Urinary bladder (tissue), 3 donors: Measurements from ENCODE around the genes CACTIN, PIP5K1C and PIAS4.

GRCh38 chr19:3507333-3507866 lies 1.3 kb downstream of the FZR1 start:
- PRO-cap, result no peak
- RAMPAGE, long total RNA, result no peak

DNA sequence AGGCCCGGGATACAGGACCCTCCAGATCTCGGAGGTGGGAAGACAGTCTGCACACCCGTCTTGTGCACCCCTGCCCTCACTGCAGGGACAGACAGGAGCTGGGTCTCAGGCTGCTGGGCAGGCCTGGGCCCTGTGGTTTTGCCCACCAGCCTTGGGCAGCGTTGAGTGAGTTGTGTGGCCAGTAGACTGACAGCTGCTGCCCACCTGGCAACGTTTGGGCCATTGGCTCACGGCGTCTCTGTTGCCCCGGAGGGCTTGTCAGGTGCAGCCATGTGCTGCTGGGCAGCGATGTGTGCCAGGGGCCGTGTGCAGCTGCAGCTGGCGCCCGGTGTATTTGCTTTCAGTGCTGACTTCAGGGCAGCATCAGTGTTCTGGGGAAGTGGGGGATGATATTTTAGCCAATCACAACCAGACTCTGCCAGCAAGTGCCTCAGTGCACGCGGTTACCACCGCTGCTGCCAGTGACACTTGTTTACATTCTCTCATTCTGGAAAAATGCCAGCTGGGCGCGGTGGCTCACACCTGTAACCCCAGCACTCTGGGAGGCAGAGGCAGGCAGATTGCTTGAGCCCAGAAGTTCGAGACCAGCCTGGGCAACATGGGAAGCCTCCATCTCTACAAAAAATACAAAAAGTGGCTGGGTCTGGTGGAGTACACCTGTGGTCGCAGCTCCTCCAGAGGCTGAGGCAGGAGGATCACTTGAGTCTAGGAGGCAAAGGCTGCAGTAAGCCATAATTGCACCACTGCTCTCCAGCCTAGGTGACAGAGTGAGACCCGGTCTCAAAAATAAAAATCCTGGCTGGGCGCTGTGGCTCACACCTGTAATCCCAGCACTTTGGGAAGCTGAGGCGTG lies 10.7 kb downstream of the FZR1 start:
- PRO-cap, result no peak
- RAMPAGE, long total RNA, result no peak

GRCh38 chr19:3547473-3548339 lies 8.7 kb downstream of the TEKTIP1 start:
- PRO-cap, result no peak
- RAMPAGE, long total RNA, result no peak

GRCh38 chr19:3548507-3549201 lies 8.7 kb downstream of the MFSD12 start:
- PRO-cap, result no peak
- RAMPAGE, long total RNA, result no peak

GRCh38 chr19:3552746-3553494 lies 4.5 kb downstream of the MFSD12 start:
- PRO-cap, result no peak
- RAMPAGE, long total RNA, result no peak

DNA sequence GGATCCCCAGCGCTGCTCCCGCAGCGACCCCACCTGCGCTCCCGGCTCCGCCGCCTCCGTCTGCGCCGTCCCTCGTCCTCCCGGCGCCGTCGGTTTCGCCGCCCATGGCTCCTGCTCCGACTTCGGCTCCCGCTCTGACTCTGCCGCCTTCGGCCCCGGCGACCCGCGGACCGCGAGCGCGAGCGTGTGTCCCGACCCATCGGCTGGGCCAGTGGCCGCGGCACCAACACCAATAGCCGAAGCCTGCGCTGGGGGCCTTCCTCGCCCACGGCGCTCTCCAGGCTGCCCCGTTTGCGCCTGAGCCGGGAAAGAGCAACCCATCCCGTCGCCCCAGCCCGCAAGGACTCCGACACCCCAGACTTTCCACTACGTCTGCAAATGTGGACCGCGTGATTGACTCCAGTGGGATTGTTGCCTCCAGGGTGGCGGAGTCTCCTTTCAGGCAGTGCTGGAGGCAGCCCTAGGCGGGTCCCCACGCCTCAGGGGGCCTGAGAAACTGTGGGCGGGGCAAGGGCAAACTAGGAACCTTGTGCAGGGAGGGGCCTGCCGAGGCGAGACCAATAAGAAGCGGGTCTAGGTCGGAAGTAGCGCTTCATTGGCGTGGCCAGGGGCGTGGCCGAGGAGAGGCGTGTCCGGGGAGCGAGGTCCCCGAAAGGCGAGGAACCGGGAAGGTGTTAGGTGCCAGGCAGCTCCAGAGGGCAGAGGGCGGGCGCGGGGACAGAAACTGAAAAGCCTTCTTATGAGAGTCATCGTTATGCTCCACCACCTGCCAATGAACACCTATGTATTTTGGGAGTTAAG lies at the start of gene CACTIN:
CACTIN (minus strand) TSS at position 228 of the 801 bp plus-strand sequence.
- PRO-cap, result unidirectional peak, minus-strand start at position 205 of the sequence; unidirectional peak, plus-strand start at position 631 of the sequence
- RAMPAGE, long total RNA, result no peak

DNA sequence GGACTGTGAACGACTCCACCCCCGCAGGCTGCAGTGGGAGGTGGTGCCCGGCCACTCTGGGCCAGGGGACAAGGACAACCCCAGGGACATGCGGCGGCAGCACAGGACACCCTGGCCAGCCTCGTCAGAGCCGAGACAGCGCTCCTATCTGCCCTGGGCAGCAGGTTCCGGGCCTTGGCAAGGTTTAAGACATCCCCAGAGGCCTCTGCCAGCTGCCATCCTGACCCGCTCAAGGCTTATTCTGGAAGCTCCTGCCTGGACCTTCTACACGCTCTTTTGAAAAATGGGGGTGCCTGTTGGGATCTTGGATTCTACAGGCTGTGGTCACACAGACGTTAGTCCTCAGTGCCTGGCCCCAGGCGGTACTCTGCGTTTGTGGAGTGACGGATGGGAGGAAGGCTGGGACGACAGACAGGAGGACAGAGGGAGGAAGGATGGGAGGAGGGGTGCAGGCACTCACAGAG lies 19.9 kb upstream of the CACTIN start:
- PRO-cap, result no peak
- RAMPAGE, long total RNA, result no peak

DNA sequence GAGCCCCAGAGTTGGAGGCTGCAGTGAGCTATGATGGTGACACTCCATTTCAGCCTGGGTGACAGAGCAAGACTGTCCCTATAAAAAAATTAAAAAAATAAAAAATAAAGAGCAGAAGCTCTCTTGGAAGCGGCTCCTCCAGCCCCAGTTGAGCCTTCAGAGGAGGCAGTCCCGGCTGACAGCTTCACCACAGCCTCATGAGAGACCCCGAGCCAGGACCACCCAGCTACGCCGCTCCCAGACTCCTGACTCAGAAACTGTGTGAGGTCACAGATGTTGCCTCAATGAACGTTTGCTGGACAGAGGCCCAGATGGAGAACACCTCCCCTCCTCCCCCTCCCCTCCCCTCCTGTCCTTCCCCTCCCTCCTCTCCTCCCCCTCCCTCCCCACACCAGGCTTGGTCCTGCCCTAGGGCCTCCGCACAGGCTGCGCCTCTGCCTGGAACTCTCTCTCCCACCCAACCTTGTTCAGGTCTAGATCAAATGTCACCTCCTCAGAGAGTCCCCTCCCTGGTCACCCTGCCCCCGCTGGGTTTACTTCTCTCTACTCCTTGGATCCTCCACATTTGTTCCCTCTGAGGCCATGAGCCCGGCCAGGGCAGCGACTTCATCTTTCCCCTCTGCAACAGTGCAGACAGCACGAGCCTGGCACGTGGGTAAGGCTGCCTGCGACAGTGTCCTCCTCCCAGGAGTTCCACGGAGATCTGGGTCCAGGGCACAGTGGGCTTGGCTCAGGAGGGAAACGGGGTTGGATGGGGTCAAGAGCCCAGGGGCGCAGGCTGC lies 17.5 kb downstream of the PIP5K1C start:
- PRO-cap, result unidirectional peak, minus-strand start at position 252 of the sequence
- RAMPAGE, long total RNA, result no peak

DNA sequence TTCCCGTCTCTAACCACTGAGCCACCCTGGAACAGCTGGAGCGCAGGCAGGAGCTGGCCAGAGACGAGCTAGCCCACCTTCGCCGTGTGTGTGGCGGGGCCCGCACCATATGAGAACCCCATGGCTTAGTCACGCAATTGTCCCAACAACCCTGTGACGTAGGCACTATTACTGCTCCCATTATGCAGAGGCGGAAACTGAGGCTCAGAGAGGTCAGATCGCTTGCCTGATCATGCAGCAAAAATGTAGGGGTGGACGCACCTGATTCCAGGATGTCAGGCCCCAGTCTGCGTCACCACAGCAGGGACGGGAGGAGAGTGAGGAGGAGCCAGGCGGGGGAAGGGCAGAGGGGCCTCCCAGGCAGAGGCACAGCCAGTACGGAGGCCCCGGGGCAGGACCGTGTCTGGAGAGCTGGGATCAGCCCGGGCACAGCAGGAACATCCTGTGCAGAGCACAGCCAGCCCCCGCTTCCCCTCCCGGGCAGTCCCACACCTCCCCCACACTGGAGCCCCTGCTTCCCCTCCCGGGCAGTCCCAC lies 16.8 kb downstream of the PIP5K1C start:
- PRO-cap, result no peak
- RAMPAGE, long total RNA, result no peak

DNA sequence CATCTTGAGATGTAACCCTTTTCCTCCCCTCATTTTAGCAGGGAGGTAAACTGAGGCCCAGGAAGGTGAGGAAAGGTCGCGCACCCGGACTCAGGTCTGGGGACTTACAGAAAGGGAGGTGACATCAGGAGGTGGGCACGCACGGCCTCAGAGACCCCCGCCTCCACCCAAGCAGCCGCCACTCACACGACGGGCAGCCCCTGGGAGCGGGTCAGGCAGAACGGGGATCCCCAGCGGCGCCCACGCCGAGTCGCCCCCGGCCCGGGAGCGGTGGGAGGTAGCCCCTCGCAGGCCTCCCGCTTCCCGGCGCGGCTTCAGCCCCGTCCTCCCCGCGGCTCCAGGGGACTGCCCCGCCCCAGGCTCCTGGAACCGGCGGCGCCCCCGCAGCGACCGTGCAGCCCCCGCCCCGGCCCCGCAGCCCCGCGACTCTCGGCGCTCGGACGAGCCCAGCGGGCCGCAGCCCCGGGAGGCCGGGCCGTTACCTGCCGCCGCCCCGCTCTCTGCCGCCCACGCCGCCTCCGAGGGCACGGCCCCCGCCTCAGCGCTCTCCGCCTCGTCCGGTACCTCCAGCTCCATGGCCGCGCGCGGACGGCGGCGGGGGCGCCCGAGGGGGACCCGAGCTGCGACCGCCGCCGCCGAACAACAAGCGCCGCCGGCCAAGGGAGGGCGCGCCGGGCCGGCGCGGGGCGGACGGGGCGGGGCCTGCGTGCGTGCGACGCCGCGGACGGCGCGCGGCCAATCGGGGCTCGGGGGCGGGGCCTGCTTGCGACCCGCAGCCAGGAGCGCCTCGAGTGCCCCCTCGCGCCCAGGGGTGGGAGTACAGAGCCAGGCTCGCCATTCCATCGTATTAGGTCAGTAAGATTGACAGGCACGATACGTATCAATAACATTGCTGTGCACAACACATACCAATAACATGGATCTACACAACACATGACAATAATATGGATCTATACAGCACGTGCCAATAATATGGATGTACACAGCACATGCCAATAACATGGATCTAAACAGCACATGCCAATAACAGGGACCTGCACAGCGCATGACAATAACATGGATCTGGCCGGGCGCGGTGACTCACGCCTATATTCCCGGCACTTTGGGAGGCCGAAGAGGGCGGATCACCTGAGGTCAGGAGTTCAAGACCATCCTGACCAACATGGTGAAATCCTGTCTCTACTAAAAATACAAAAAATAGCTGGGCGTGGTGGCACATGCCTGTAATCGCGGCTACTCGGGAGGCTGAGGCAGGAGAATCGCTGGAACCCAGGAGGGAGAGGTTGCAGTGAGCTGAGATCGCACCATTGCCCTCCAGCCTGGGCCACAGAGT lies at the start of gene PIP5K1C:
PIP5K1C (minus strand) TSS at position 654 of the 1,333 bp plus-strand sequence.
- PRO-cap, result unidirectional peak, minus-strand start at position 643 of the sequence
- RAMPAGE, long total RNA, result no peak

DNA sequence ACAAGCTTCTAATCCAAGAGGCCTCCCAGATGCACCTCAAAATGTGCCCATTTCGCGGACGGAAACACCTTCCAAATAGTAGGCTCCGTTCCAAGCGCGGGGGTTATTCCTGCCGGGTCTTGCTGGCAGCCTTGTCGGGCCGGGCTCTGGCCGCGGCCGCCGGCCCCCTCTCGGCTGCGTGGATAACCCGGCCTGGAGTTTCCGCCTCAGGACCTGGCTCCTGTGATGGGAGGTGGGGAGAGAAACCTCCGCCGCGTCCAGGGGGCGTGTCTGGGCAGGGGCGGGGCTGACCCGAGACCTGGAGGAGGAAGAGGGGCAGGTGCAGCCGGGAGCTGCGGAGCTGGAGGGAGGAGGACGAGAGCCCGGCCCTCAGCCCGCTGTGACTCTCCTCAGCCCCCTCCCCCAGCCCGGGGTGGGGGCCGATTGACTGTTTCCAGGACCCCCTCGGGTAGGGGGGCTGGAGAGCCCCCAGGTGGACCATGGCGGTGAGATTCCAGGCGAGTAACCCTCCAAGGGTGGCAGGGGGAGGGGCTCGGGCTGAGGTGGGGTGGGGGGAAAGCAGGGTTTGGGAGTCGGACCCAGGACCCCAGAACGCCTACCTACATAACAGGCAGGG lies 13.3 kb downstream of the TJP3 start:
- PRO-cap, result bidirectional peak, plus-strand start at position 328 of the sequence, minus-strand start at position 148 of the sequence; unidirectional peak, plus-strand start at position 328 of the sequence
- RAMPAGE, long total RNA, result no peak

DNA sequence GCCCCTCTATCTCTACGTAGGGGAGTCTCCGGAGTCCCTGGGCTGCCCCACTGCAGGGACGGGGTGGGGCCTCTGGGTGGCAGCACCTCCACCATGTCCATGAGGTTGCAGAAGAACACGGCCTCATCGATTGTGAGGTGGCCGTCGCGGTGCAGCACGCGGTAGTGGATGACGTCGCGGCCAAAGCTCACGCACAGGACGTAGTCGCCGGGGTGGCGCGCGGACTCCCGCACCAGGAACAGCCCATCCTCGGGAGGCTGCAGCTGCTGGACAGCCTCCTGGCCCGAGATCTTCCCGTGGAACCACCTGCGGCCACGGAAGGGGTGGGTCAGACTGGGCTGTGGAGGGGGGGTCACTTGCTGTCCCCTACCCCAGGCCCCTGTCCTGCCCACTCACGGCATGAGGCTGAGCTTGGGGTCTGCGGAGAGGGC lies 2.4 kb downstream of the MATK start:
- PRO-cap, result no peak
- RAMPAGE, long total RNA, result no peak

DNA sequence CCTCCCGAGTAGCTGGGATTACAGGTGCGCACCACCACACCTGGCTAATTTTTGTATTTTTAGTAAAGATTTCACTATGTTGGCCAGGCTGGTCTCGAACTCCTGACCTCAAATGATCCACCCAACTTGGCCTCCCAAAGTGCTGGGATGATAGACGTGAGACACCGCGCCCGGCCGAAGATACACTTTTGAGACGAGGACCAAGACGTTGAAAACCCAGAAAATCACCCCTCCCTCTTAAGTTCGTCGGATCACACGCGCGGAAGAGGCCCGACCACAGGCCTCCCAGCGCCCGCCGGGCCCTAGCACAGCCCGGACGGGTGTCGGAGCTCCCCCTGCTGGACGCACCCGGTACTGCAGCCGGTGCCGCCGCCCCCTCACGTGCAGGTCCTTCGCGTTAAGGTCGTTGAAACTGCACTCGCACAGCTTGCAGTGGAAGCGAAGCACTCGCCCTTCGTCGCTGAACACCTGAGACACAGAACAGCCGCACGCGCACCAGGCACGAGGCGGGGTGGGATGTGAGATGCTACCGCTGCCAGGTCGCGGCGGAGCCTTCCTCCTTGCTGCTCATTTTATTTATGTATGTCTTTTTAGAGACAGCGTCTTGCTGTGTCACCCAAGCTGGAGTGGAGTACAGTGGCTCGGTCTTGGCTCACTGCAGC lies 35.7 kb upstream of the MATK start:
- PRO-cap, result no peak
- RAMPAGE, long total RNA, result no peak

DNA sequence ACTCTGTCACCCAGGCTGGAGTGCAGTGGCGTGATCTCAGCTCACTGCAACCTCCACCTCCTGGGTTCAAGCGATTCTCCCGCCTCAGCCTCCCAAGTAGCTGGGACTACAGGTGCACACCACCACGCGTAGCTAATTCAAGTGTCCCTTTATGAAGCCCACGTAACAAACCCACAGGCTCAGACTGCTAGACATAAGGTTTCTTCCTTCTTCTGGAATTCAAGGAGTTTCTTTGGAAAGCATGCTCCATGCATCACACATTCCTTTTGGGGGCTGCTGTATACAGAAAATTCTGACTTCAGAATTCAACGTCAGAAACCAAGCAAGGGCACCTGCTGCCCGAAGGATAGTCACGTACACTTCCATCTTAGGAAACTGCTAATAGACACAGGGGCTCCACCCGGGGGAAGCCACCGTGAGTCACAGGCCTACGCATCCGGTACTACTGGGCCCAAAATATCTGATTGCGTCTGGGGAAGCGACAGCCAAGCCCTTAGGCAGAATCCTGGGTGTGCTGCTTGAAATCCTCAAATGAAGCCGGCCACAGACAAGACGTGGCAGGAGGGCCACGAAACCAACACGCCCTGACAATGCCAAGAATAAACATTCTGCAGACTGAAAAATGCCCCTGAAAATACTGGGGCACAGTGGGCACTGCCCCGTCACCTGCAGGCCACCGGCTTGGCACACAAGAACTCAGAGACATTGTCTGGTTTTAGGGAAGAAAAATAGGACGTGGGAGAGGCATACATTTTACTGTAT lies 40.5 kb downstream of the ZFR2 start:
- PRO-cap, result unidirectional peak, plus-strand start at position 463 of the sequence
- RAMPAGE, long total RNA, result no peak

GRCh38 chr19:3943014-3943376 lies 10.1 kb downstream of the NMRK2 start:
- PRO-cap, result no peak
- RAMPAGE, long total RNA, result no peak

GRCh38 chr19:3982086-3982515 lies 3.2 kb downstream of the EEF2 start:
- PRO-cap, result no peak
- RAMPAGE, long total RNA, result no peak

- PRO-cap, result bidirectional peak, plus-strand start at chr19:4007758, minus-strand start at chr19:4007489
- RAMPAGE, long total RNA, result no peak
Observed at GRCh38 chr19:4006901-4007865, at the start of gene PIAS4. Gene PIAS4 (plus strand): TSS chr19:4007736.

- PRO-cap, result unidirectional peak, plus-strand start at chr19:4015443
- RAMPAGE, long total RNA, result no peak
Observed at GRCh38 chr19:4014606-4015709, 7.4 kb downstream of the PIAS4 start.

DNA sequence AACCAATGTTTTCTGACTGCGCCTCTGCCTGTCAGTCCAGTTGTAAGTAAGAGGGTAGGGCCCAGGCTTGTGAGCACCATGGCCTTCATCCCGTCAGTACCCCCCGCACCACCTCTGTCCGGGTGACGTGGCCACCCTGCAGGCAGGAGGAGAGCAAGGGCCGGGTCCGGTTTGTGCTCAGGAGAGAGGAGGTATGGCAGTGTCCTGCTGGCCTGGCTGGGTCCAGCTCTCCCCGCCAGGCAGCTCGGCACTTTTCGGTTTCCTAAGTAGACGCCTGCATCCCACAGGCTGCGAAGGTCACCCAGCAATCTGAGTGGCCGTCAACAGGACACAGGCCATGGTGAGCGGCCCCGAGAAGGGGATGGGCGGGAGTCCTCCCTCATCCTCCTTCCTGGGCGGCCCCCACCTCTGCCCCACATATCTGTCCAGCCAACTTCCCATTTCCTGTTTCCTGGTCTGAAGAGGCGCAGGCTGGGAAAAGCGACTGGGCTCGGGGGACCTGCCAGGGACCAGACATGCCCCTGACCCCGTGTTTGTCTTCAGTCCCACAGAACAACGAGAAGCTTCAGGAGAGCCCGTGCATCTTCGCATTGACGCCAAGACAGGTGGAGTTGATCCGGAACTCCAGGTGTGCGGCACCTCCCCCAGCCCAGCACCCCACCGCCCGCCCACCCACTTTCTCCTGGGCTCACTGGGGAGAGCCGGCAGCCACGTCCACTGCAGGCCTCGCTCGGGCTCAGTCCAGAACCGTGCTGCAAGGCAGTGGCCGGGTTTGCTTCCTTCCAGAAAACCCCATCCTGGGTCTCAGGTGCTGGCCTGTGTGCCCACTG lies 16.2 kb downstream of the PIAS4 start:
- PRO-cap, result unidirectional peak, minus-strand start at position 311 of the sequence
- RAMPAGE, long total RNA, result no peak

- PRO-cap, result no peak
- RAMPAGE, long total RNA, result no peak
Observed at GRCh38 chr19:4034909-4036173, 27.8 kb downstream of the PIAS4 start.